Temporal lobe (tissue), 2 donors: Measurements from ENCODE around the genes TLR10, TMEM156 and LIAS.

DNA sequence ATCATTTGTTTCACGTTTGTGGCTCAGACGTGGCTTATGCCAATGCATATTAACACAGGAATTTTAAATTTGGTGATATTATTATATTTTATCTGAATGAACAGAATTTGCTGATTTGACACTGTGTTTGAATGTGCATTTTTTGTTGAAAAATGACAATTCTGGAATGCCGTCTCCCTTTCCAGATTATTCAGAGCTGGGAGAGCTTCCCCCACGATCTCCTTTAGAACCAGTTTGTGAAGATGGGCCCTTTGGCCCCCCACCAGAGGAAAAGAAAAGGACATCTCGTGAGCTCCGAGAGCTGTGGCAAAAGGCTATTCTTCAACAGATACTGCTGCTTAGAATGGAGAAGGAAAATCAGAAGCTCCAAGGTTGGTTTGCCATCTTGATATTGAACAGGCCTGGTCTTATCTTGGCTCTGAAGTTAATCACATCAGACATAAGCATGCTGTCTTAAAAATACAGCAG is 129.6 kb downstream of the PTTG2 start:
- RAMPAGE, long total RNA: no peak

- RAMPAGE, long total RNA: no peak
Observed at GRCh38 chr4:38132195-38132885, 172.1 kb downstream of the PTTG2 start.

DNA sequence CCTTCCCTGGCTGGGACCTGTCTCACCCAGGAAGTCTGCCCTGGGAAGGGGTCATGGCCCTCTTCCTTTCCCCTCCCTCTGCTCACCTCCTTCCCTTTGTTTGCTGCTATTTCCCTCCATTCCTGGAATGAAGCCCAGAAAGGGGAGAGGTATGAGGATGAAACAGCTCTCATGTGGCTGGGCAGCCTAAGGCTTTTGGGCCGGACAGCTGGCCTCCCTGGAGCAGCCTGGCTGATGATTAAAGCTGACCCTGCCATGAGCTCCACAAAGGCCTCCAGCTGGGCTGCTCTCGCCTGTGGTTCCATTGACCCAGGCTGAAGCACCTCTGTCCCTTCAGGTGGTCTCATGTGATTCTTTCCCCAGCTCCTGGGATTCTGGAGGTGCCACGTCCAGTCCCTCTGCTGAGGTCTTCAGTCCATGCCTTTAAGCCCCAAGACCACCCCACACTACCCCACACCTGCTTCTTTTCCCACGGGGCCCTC is 202.1 kb downstream of the PTTG2 start:
- RAMPAGE, long total RNA: no peak

DNA sequence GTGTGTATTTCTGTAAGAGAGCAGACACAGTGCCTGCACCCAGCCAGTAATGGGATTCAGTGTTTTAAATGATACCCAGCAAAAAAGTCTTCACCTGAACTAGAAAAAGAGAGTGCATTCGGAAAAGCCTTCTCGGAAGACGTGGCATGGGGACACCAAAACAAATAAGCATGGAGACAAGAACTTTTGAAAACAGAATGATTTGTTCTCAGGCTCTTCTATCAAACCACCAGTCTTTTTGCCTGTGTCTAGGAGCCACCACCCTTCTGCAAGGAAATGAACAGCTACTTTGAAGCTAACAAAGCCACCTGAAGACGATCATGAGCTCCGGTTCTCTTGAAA is 335.1 kb upstream of the KLF3 start:
- RAMPAGE, long total RNA: no peak

GRCh38 chr4:38662905-38663338 is 1.1 kb upstream of the KLF3 start:
- RAMPAGE, long total RNA: no peak

GRCh38 chr4:38665500-38666741 is 1.9 kb downstream of the KLF3 start:
- RAMPAGE, long total RNA: no peak

DNA sequence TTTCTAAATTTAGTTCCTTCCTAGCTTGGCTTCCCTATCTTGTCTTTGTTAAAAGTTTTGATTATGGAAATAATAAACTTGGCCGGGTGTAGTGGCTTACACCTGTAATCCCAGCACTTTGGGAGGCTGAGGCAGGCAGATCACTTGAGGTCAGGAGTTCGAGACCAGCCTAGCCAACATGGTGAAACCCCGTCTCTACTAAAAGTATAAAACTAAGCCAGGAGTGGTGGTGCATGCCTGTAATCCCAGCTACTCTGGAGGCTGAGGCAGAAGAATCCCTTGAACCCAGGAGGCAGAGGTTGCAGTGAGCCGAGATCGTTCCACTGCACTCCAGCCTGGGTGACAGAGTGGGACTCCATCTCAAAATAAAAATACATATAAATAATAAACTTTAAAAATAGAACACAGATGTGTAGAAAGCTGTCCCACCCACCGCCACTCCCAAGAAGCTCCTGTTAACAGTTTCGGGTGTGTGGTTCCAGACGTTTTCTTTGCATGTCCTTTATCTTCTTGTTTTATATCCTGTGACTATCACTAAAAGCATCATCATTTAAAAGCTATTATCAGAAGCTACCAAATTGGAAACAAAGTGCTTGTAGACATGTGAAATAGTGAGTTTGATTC is 12.2 kb downstream of the KLF3 start:
- RAMPAGE, long total RNA: no peak

- RAMPAGE, long total RNA: no peak
Observed at GRCh38 chr4:38782723-38783168, at the start of gene TLR10. Gene TLR10 (minus strand): TSS chr4:38782990.

- RAMPAGE, long total RNA: no peak
Observed at GRCh38 chr4:38787552-38788133, 4.9 kb upstream of the TLR10 start.

DNA sequence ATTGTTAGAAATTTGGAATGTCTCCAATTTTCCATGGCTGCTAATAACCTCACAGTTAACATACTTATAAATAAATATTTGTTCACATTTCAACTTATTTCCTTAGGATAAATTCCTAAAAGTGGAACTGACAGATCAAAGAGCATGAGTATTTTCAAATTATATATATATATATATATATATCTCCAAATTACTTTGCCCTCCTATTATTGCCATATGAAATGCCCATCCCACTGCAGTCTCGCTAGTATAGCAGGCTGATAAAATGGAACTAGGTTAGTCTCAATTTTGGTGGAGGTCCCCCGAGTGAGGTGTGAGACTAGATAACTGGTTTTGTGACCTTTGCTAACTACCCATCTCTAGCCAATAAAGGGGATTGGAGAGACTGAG is 9.9 kb upstream of the TLR10 start:
- RAMPAGE, long total RNA: no peak

GRCh38 chr4:38820146-38820924 is 15.7 kb upstream of the TLR1 start:
- RAMPAGE, long total RNA: no peak

DNA sequence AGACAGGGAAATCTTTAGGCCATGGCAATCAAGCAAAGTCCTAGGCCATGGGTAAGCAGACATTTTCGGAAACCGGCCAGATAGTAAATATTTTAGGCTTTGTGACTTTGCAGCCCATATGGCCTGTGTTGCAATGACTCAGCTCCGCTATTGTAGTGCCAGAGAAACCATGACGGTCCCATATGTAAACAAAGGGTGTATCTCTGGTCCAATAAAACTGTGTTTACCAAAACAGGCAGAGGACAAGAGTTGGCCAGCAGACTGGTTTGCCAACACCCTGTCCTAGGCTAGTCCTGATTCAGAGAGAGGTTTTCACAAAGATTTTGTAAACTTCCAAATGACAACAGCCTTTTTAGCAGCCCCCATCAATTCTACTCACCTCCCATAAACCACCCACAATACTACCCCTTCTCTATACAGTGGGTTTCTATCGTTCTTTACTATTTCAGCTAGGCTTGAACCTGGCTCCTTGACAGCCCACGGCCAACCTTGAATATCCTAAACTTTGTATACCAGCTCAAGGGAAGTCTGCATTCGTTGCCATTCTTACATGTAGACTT is 5.1 kb downstream of the FAM114A1 start:
- RAMPAGE, long total RNA: no peak

GRCh38 chr4:39032021-39033077 is at the start of gene TMEM156:
Gene TMEM156 (minus strand): TSS chr4:39032409.
- RAMPAGE, long total RNA: no peak

- RAMPAGE, long total RNA: no peak
Observed at GRCh38 chr4:39125013-39125637, 57.2 kb upstream of the WDR19 start.

- RAMPAGE, long total RNA: no peak
Observed at GRCh38 chr4:39353011-39354170, 12.8 kb downstream of the RFC1 start.

DNA sequence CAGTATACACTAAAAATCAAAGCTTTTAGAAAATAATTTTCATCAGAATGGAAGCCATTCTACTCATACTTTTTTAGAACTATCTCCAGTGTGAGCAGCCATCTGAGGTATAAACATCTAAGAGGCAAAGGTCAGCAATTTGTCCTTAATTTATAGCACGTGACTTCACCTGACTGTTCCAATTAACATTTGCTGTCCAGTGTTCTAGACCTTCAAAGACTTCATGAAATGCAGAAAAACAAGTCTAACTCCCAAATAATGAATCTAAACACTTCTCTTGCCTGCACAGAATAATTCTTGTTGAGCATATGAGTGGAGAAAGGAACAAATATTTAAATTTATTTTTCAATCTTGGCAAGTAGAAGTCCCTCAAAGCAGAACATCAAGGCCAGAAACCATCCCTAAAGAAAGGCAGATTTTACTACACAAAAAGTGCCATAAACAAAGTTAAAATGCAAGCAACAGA is 12.0 kb downstream of the RFC1 start:
- RAMPAGE, long total RNA: no peak

DNA sequence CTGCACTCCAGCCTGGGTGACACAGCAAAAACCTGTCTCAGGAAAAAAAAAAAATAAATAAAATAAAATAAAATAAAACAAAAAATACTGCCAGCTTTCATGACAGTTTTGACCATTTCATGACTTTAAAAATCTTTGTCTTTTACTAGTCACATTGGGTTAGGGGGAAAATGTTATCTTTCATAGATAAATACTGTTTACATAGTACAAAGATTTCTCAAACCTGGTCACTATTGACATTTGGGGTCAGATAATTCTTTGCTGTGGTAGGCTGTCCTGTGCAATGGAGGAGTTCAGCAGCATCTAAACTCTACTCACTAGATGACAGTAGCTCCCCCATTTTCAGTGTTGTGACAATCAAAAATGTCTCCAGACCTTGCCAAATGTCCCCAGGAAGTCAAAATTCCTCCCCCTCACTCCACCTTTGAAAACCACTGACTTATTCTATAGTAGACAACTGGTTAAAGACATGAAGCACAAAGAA is 7.0 kb downstream of the KLB start:
- RAMPAGE, long total RNA: no peak

- RAMPAGE, long total RNA: no peak
Observed at GRCh38 chr4:39451286-39452015, 7.3 kb downstream of the RPL9 start.

- RAMPAGE, long total RNA: no peak
Observed at GRCh38 chr4:39452016-39452430, 6.7 kb downstream of the RPL9 start.

- RAMPAGE, long total RNA: no peak
Observed at GRCh38 chr4:39458999-39459146, at the start of gene LIAS. Gene LIAS (plus strand): TSS chr4:39459056.